Sciatic nerve (tissue), 1 donor: Measurements from ENCODE around the genes CLCNKA and SZRD1.

GRCh38 chr1:15946898-15947347, 29.0 kb downstream of the ZBTB17 start:
- PRO-cap: no peak

- PRO-cap: no peak
Measured at GRCh38 chr1:16018369-16018833, 558 bp upstream of the HSPB7 start.

GRCh38 chr1:16021682-16022270, at the start of gene CLCNKA:
TSS of gene CLCNKA (plus strand) at chr1:16022036.
- PRO-cap: no peak

- PRO-cap: unidirectional peak, plus-strand start at chr1:16030453
Measured at GRCh38 chr1:16030212-16030550, 8.3 kb downstream of the CLCNKA start.

GRCh38 chr1:16112943-16113441, 39.5 kb upstream of the FAM131C start:
- PRO-cap: no peak

GRCh38 chr1:16141431-16142148, 14.3 kb downstream of the EPHA2 start:
- PRO-cap: no peak

DNA sequence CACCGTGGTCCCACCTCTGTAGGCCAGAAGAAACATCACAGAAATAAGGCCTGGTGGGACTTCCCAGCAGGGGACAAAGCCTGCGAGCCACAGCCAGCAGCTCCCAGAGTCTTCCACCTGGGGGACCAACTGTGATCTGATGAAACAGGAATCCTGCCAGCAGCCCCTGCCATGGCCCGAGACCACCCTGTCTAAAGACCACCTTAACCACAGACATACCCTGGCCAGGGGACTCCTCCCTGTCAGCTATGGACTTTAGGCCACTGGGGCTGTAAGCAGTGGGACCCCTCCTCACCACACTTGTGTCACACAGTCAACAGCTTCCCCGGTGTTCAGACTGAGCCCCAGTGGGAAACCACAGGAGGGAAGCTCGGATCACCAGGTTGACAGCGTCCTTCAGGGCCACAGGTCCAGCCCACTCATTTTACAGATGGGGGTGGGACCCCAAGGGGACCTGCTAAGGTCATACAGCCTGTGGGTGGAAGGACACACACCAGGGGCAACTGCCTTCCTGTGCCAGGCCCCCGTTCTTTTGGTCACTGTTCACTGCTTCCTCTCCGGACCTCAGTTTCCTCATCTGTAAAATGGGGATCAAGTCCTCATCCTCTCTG, 11.5 kb downstream of the EPHA2 start:
- PRO-cap: no peak

DNA sequence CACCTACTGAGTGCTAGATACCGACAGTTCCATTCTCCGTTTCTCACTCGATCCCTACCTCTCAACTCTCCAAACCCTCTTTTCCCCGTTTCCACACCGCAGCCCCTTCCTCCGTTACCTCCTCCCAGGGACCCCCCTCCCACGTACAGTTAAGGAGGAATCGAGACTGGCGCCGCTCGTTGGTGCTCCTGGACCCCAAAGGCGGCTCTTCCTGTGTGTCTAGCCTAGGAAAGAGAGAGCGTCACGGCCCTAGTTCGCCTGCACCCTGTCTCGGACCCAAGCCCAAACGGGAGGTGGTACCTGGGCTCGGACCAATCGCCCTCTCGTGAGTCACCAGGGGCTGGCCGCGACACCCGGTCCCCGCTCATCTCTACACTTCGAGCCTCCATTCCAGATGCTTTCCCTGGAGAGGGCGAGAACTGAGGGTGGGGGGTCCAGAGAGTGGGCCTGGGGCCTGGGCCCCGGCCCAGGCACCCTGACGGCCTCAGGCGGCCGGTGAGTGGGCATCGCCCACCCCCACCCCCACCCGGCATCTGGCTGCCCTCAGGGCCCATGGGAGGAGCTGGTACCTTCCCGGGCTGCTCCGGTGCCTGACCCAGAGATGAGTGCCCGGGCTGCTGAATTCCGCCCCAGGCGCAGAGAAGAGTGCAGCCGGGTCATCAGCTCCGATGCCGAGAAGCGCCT, 4.9 kb downstream of the ARHGEF19 start:
- PRO-cap: no peak

GRCh38 chr1:16235945-16236443, 989 bp downstream of the CPLANE2 start:
- PRO-cap: no peak

DNA sequence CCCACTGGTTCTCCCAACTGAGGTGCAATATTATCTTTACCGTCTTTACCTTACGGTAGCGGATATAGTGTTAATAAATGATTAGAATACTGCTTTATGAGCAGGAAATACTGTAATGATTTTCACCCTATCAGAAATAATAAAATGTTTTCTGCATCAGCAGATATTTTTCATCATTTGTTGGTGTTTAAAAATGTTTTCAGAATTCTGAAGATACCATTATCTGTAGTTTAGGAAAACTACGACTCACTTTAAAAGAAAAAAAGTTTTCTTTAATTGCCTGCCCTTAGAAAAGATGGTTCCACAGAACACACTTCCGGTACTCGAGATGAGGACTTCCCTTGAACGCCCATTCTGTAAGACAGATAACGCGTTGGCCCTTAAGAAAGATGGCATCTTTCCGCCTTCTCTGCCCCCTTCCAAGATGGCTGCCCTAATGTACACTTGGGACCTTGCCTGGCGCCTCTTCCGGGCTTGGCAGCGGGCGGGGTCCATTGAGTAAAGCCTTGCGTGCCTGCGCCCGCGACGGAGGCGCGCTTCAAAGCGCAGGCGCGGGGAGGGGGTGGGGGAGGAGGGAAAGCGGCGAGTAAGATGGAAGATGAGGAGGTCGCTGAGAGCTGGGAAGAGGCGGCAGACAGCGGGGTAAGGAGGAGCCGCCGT, at the start of gene SZRD1:
TSS of gene SZRD1 (plus strand) at position 576 of the 660 bp plus-strand sequence.
- PRO-cap: unidirectional peak, plus-strand start at position 577 of the sequence

GRCh38 chr1:16642816-16643445, 202.4 kb downstream of the NECAP2 start:
- PRO-cap: no peak

- PRO-cap: no peak
Measured at GRCh38 chr1:16764098-16764585, 157.6 kb upstream of the CROCC start.

- PRO-cap: no peak
Measured at GRCh38 chr1:16948135-16949032, 26.7 kb downstream of the CROCC start.

DNA sequence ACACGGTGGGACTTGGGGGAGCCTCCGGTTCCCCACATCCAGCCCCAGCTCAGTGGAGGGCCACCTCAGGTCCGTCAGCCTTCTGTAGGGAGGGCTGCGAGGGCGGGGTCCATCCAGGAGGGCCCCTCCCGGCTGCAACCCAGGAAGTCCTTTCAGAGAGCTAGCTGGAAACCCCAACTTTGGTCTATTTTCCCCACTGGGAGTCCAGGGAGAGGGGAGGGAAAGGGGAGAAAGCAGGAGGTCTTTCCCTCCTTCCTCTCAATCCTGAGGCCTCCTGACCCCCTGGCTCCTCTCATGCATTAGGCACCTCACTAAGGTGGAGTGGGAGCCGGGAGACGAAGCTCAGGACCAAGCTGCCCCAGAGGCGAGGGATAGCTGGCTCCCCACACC, 1.2 kb downstream of the MFAP2 start:
- PRO-cap: no peak

GRCh38 chr1:17052061-17052390, 1.8 kb downstream of the SDHB start:
- PRO-cap: no peak

DNA sequence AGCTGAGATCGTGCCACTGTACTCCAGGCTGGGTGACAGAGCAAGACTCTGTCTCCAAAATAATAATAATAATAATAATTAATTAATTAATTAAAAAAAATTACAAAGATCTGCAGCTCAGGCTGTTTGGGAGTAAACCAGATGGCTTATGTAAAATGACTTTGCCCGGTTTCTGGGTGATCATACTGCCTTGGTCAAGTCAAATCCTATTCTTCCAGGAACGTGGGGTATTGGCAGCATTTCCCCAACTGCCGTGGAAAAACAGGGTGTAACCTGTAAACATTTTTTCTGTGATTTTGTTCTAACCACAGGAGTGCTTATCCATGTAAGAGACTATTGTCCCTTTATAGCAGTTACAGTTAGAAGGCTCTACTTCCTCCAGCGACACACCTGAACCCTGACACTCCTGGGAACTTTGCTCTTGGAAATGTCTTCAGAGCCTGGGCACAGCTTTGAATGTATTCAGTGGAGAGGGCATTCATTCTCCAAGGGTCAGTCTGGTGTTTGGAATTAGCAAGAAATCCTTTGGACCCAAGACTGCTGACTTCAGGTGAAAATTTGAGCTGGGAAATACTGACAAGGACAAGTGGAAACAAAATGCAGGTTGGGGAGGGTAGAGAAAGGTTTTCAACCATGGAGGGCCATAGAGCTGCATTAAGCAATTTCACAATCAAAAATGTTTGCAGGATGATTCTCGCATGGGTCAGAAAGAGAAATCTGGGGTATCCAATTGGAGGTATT, 26.4 kb upstream of the ARHGEF10L start:
- PRO-cap: no peak

DNA sequence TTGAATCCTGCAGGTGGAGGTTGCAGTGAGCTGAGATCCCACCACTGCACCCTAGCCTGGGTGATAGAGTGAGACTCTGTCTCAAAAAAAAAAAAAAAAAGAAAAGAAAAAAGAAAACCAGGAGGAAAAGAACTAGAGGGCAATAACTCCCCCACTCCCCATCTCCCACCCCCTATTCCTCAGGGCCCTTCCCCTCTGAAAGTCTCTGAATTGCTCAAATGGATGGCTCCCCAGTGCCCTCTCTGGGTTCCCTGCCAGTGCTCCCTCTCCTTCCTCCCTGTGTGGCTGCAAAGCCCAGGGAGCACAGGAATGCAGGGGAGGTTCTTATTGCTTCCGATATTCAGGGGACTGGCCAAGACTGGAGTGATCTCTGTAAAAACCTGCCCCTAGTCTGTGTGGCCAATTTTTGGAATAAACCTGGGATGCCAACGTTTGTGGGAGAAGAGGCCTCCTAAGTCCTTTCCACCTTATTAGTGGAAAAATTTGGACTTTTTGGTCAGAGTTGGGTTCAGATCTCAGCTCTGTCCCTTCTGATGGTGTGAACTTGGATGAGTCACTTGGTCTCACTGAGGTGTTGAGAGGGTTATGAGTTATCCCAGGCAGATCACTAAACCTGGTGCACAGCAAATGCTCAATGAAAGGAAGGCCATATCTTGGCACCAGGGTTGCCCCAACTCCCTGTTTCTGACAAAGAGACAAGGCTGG, 13.4 kb upstream of the ARHGEF10L start:
- PRO-cap: no peak

- PRO-cap: no peak
Measured at GRCh38 chr1:17531338-17532544, 7.8 kb upstream of the ARHGEF10L start.

GRCh38 chr1:17547253-17547643, 7.8 kb downstream of the ARHGEF10L start:
- PRO-cap: no peak

GRCh38 chr1:17587654-17588706, 48.5 kb downstream of the ARHGEF10L start:
- PRO-cap: no peak